Colon Carcinoma Metastatic in the Lung (tissue), 2 donors: ENCODE measurements around a stretch of chr3.

DNA sequence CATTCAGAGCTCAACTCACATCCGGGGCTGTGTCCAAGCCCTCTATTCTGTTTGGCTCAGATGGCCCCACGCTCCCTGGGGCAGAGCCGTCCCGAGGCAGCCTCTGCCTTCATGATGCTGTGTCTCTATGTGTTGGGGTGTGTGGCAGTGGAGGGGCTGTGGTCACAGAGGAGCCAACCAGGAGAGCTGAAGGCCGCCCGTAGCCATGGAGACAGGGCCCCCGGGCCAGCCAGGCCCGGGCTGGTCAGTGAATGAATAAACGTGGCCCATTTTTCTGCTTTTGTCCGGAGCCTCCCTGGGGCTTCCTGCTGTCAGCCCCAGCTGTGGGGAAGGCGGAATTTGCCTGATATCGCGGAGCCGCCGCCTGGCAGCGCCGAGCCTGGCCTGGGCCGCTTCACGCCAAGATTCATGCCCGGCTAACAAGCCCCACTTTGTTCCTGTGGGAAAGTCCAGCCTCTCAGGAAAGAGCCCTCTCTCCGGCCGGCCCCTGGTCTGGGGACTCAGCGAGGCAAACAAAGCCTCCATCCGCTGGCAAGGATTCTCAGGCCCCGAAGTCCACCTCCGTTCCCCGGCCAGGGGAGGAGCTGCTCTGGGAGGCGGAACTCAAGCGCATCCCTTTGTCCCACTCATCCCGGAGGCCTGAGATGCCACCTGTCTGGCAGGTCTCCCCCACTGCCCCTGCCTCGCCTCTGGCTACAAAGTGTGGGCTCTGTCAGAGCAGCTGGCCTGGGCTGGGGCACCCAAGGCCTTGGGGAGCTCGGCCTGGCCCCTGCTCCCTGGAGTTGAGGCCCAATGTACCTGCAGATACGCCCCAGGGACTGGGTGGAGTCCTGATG is 51.7 kb upstream of the SLC6A11 start:
- PRO-cap, 2 experiments = no peak in any of the 2 experiments

- PRO-cap, 2 experiments = no peak in any of the 2 experiments
These were observed 6.1 kb downstream of the SLC6A1 start for GRCh38 chr3:10998463-10999159.

GRCh38 chr3:11288581-11289021 is 16.4 kb downstream of the ATG7 start:
- PRO-cap, 2 experiments = no peak in any of the 2 experiments

GRCh38 chr3:11339431-11340287 is 67.5 kb downstream of the ATG7 start:
- PRO-cap, 2 experiments = no peak in any of the 2 experiments

GRCh38 chr3:11430233-11430778 is 158.1 kb downstream of the ATG7 start:
- PRO-cap, 2 experiments = no peak in any of the 2 experiments

- PRO-cap, 2 experiments = no peak in any of the 2 experiments
These were observed 166.1 kb downstream of the VGLL4 start for GRCh38 chr3:11477491-11478090.

- PRO-cap, 2 experiments = no peak in any of the 2 experiments
These were observed 161.8 kb downstream of the VGLL4 start for GRCh38 chr3:11481956-11482367.

GRCh38 chr3:12187311-12188399 is 28.9 kb upstream of the TIMP4 start:
- PRO-cap, 2 experiments = peak in 1 of 2 experiments; most common plus-strand start chr3:12188162 (in 1)

GRCh38 chr3:12503083-12503857 is 19.0 kb downstream of the TSEN2 start:
- PRO-cap, 2 experiments = no peak in any of the 2 experiments

- PRO-cap, 2 experiments = no peak in any of the 2 experiments
These were observed 29.8 kb downstream of the TMEM40 start for GRCh38 chr3:12729228-12729747.

DNA sequence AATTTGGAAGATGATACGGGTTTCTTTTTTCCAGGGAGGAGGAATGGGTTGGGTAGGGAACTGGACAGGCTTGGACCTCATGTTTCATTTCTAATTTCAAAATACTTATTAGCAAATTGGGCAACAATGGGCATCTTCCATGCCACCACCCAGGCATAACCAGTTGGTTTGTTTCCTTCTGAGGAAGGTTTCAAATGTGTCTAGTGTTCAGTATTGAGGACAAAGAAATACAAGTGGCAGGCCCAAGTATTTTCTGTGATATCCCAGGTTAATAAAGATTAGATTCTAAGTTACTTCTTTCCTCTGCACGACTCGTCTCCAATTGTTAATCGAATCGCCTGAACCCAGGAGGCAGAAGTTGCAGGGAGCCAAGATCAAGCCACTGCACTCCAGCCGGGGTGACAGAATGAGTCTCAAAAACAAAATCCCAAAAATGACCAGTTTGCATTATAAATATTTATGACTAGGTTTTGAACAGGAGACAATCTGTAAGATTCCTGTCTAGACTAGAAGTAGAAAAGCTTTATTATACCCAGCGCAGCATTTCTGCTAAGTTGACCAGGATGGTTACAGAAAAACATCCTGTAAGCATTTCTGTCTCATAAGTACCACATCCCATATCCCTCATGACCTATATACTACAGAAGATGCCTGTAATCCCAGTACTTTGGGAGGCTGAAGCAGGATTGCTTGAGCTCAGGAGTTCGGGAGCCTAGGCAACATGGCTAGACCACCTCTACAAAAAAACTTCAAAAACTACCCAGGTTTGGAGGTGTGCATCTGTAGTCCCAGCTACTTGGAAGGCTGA is 6.7 kb downstream of the RPL32 start:
- PRO-cap, 2 experiments = no peak in any of the 2 experiments

- PRO-cap, 2 experiments = no peak in any of the 2 experiments
These were observed 75.0 kb upstream of the RPL32 start for GRCh38 chr3:12916305-12916778.

DNA sequence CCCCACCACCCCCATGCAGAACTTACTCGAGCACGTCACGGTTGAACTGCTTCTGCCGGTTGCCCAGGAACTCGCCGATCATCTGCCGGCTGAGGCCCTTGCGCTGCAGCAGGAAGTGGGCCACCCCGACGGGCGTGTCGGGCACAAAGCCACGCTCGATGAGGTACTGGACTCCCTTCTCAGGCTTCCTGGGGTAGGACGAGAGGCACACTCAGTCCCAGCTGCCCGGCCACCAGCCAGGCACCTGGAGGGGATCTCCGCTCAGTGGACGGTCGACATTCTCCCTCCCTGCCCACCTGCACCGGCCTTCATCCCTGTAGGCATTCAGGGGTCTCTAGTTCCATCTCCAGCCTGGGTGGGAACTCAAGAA is 83.2 kb upstream of the RPL32 start:
- PRO-cap, 2 experiments = no peak in any of the 2 experiments

DNA sequence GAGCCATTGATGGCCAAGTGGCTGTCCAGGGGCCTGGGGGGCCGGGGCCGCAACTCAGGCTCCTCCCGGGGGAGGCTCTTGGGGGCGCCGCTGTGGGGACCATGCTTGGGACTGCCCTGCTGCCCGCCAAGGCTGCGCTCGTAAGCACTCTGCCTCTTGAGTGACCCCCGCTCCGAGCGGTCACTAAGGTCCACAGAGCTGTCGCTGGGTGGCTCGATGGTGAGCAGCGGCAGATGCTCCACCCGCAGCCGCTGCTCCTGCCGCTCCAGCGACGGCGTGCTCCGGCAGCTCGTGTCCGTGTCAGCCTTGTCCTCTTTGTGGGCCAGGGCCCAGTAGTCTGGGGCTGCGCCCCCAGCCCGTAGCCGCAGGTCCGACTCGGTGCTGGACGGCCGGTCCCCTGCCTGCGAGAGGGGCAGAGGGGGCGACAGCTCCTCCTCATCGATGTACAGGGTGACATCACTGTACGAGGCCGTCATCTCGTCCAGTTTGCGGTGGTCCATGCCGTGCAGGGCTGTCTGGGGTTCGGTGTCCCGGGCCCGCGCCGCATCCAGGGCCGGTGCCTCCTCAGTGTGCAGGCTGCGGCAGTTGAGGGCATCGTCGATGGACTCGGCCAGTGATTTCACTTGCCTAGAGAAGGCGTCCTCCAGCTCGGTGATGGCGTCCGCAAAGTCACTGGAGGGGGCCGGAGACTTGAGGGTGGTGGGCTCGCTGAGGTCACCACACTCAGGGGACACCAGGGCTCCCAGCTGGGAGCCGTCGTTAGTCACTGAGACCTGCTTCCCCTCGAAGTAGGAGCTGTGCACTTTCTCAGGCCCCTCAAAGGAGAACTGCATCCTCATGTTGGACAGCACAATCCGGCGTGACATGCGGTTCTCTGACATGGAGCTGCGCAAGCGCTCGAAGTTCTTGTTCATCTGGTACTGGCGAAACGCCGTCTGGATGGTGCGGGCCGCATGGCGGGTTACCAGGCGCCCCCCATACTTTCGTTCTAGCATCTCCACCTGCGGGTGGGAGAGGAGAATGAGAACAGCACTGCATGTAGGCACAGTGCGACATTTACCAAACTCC is 94.7 kb upstream of the RPL32 start:
- PRO-cap, 2 experiments = no peak in any of the 2 experiments

GRCh38 chr3:12941557-12942177 is 100.3 kb upstream of the RPL32 start:
- PRO-cap, 2 experiments = no peak in any of the 2 experiments

- PRO-cap, 2 experiments = no peak in any of the 2 experiments
These were observed 106.5 kb downstream of the IQSEC1 start for GRCh38 chr3:12966284-12967537.

- PRO-cap, 2 experiments = peak in 2 of 2 experiments; most common plus-strand start chr3:12967971 (in 1)
These were observed 105.4 kb downstream of the IQSEC1 start for GRCh38 chr3:12967793-12968246.

GRCh38 chr3:13008976-13009705 is 64.1 kb downstream of the IQSEC1 start:
- PRO-cap, 2 experiments = peak in 1 of 2 experiments; most common plus-strand start chr3:13009590 (in 1); most common minus-strand start chr3:13009438 (in 1)

- PRO-cap, 2 experiments = no peak in any of the 2 experiments
These were observed 28.7 kb downstream of the IQSEC1 start for GRCh38 chr3:13044354-13045061.

- PRO-cap, 2 experiments = peak in 2 of 2 experiments; most common plus-strand start chr3:13112517 (in 2); most common minus-strand start chr3:13112363 (in 1)
These were observed 39.0 kb upstream of the IQSEC1 start for GRCh38 chr3:13111984-13112785.